Metanephros (tissue), 2 donors: ENCODE measurements around a stretch of chr3.

- RAMPAGE, long total RNA = no peak
Observed at GRCh38 chr3:168094483-168095077, 1.1 kb downstream of the GOLIM4 start.

DNA sequence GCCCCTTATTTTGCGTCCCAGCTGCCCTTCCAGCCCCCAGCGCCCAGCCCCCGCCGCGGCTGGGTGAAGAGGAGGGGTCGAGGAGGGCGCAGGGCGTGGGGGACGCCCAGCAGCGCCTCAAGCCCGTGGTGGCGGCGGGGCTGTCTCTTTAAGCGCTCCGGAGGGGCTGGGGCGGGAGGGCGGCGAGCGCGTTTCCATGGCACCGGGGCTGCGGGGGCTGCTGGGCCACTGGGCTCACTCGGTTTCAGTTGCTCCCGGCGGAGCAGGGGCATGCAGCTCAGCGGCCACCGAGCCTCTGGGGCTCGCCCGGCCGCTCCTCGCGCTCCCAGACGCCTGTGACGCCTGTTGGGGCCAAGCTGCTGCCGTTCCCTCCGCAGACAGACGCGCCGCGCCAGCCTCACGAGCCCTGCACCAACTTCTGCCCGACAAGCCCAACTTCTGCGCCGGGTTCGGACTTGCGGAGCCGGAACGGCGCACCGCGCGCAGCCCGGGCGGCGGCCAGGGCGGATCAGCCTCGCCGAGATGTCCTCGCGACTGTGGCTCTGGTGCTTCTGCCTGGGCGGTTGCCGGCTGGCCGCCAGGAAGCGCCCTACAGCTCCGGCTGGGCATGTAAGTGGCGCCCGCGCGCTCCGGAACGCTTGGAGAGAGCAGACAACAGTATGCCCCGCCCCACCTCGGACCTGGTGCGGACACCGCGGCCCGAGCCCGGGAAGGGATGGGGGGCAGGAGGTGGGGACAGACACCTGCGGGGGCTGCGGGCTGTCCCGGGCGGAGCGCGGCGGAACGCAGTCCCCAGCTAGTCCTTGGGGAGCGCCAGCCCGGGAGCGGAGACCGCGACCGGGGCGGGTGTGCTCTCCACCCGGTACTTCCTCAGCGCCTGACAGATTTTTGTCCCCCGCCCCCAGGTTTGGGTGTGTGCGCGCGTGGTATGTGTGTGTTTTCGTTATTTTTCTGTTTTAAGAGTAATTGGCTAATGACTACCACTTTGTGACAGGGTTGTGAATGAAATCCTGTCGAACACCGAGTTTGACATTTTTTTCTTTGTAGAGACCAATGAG is 154.0 kb upstream of the GOLIM4 start:
- RAMPAGE, long total RNA = no peak

DNA sequence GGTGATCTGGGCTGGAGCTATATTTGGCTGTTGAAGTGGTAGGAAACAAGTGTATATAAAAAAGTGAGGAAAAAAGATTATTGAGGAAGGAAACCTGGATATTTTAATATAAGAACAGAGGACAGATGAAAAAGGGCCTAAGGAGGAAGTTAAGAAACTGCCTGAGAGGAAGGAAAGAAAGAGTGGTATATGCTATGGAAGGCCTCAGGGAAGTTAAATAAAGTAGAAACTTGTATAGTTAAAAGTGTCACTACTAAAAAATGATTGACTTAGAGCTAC is 164.9 kb upstream of the GOLIM4 start:
- RAMPAGE, long total RNA = no peak

- RAMPAGE, long total RNA = no peak
Observed at GRCh38 chr3:169297085-169297460, 366.4 kb downstream of the MECOM start.

GRCh38 chr3:169421468-169422094 is 241.9 kb downstream of the MECOM start:
- RAMPAGE, long total RNA = no peak

GRCh38 chr3:169483651-169484217 is 179.8 kb downstream of the MECOM start:
- RAMPAGE, long total RNA = no peak

GRCh38 chr3:169664256-169664657 is 745 bp upstream of the MECOM start:
- RAMPAGE, long total RNA = no peak

DNA sequence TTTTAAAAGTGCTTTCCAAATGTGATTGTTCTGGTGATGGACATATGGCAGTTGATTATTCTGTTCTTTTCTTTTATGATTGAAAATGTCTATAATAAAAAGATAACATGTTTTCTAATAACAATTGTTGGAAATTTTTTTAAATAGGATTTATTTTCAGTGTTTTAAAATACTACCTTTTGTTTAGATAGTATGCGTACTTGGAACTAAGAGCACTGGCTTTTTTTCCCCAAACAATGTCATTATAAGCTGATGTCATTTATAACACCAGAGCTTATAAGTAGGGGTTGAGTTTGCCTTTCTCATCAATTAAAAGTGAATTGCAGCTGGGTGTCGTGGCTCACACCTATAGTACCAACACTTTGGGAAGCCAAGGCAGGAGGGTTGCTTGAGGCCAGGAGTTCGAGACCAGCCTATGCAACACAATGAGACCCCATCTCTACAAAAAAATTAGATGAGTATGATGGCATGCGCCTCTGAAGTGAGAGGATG is 9.2 kb downstream of the SEC62 start:
- RAMPAGE, long total RNA = no peak

- RAMPAGE, long total RNA = no peak
Observed at GRCh38 chr3:170002182-170002813, 35.5 kb upstream of the GPR160 start.

DNA sequence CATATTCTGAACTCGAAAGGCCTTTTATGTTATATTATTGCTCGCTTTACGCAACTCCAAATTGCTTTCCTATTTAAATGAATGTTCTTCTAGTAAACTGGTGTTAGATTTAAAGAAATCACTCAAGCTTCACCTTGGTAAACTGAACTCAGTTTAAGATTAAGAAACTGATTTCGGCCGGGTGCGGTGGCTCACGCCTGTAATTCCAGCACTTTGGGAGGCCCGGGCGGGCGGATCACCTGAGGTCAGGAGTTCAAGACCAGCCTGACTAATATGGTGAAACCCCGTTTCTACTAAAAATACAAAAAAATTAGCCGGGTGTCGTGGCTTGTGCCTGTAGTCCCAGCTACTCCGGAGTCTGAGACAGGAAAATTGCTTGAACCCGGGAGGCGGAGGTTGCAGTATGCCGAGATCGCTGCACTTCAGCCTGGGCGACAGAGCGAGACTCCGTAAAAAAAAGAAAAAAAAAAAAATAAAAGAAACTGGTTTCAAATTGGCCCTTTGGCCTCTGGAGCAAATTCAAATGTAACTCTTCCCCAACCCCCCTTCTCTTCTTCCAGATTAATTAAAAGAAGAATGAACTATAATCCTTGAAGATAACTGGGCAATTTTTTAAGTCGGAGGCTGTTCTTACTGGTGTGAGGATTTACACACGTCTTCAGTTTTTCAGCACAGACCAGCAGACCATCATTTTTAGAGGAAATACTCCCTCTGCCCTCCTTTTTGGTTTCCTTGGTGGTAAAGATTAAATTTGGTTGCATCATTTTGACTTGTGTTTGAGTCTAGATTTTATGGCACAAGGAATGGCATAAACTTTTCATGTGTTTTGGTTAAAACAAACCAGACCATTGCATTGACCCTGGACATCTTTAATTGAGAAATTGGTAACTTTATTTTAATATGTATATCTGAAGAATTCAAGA is 1.9 kb downstream of the SKIL start:
- RAMPAGE, long total RNA = no peak

- RAMPAGE, long total RNA = no peak
Observed at GRCh38 chr3:170390987-170391360, 27.7 kb upstream of the CLDN11 start.

- RAMPAGE, long total RNA = no peak
Observed at GRCh38 chr3:171013669-171014363, 12.7 kb downstream of the SLC2A2 start.

- RAMPAGE, long total RNA = no peak
Observed at GRCh38 chr3:171025365-171026061, 1.0 kb downstream of the SLC2A2 start.

DNA sequence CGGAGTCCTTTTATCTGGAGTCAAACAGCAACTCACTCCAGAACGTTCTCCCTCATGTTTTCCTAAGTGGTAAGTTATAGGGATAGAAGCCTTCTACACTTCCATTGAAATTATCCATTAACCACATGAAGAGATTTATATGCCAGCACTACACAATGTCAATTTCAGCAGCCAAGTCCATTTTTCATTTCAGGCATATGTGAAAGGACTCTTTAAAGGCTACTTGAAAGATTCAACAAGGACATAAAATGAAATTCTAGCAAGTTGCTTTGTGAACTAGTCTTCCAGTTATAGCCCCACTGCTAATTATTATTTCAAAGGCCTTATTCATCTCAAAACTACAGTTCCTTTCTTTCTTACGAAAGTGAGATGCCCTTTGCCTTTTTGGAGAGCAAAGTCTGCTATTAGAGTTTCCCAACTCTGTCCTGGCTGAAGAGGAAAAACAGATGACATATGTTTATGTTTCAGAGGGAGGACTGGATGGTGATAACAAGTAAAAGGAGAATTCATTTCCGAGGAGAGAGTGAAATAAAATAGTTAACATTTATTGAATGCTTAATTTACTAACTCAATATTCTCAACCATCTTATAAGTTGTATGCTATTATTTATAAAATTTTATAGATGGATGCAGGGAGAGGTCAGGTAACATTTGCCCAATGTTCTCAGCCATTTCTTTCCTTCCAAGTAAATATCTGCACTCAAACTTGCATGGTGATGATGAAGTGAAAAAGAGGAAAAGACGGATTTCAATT is 66.1 kb upstream of the SLC2A2 start:
- RAMPAGE, long total RNA = no peak

- RAMPAGE, long total RNA = no peak
Observed at GRCh38 chr3:171129539-171130110, 103.1 kb upstream of the SLC2A2 start.

DNA sequence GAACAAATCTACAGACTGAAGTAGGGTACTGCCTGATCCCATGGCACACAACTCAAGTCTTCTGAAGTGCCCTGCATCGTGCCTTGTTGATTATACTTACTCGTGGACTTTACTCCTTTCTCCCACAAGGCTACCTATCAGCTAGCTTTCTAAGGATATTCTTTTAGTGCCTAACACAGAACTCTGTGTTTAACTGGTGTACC is 119.8 kb downstream of the TNIK start:
- RAMPAGE, long total RNA = no peak

GRCh38 chr3:171758272-171758783 is 52.0 kb downstream of the PLD1 start:
- RAMPAGE, long total RNA = no peak

DNA sequence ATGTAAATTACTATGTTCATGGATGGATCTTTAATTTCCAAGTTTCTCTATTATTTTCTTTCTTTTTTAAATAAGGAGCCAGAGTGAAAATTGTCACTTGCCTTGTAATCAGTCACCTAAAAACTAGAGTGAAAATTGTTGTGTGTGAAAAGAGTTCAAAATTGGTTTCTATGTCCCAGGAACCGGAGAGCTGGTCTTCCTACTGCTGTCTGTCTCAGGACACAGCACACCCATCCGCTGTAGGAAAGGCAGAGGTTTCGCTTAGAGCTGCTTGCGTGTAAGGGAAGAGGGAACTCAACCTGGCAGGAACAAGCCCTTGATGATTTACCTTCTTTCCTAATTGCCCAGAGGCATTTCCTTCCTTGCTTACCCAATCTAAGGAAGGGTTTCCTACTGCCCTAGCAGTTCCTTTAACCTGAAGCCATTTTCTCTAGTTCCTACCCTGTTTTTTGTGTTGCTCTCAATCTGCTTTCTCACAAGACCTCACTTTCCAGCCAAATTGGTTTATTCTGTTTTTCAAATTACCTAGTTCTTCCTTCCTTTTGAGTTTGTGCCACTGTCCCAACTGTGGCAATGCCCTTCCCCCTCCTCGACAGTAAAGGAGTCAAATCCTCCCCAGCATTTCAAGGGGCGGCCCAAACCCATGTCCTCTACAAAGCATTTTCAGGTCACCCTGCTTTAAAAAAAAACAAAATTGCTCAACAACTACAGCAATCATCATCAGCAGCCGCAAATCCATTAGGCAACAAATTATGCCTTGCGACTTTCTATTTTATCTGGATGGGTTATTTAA is 33.0 kb downstream of the PLD1 start:
- RAMPAGE, long total RNA = no peak

- RAMPAGE, long total RNA = no peak
Observed at GRCh38 chr3:171809263-171809487, 1.1 kb downstream of the PLD1 start.

- RAMPAGE, long total RNA = no peak
Observed at GRCh38 chr3:171883482-171883824, 40.3 kb downstream of the TMEM212 start.